Duodenum (tissue), 1 donor: Measurements from ENCODE around the genes PLEKHB1, COA4, POLD3 and CHRDL2.

GRCh38 chr11:73461829-73462046 is 85.5 kb downstream of the RELT start:
- PRO-cap = no peak

DNA sequence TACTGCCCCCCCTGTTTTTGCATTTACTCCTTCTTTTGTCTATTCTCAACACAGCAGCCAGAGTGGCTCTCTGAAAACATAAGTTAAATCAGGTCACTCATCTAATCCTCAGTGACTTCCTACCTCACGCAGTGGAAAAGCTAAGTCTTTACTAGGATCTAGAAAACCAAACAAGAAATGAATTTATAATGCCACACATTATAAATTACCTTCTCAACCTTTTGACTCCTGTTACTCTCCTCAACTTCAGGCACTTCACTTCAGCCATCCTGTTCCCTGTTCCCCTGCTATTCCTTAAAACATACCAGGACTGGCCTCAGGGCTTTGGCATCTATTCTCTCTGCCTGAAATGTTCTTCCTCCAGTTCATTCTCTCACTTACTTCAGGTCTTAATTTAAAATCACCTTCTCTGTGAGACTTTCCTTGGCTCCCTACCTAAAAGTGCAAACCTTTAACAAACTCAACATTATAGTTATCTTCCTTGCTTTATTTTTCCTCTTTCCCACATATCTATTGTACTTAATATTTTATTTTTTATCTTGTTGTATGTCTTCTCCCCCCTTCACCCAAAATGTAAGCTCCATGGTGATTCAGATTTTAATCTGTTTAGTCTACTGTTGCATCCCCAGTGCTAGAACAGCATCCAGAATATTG is 107.5 kb downstream of the FAM168A start:
- PRO-cap = no peak

GRCh38 chr11:73598428-73598933 is 569 bp upstream of the FAM168A start:
- PRO-cap = bidirectional peak, plus-strand start at chr11:73598653, minus-strand start at chr11:73598538

DNA sequence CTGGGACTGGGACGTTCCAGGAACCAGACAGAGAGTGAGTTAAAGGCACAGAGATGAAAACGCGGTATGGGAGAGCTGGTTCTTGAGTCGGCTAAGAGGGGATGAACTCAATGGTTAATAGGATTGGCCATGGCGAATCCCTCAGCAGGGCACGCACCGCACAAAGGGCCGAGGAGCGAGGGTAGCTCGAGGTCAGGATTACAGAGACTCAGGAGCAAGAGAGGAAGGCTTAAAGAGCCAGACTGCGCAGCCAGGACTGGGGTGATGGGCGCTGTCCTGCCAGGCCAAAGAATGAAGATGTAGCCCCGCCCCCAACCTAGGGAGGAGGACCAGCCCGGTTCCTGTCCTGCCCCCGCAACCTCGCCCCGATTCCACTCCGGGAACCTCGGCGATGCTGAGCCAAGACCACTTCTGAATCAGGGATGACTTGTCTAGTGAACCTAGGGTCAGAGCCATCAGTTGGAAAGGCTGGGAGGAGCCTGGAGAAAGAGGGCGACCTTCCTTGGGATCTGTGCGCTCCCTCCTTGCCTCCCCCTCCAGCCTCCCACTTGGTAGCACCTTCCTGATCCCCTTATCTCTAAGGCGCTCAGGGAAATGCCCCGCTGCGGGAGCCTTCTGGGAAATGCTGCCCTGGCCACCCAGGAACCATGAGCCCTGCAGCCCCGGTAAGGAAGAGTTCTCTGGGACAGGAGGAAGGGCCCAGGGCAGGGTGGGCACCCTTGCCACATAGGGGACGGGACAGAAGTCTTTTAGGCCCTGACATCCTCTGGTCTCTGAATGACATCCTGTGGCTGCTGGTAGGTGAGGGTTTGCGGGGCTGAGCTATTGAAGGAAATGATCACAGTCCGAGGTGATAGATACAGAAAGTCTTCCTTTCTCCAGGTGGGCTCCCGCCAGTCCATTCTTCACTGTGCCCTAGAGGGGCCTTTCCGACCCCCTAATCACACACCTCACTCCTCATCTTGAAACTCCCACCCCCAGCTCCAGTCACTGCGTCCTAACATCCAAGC is at the start of gene PLEKHB1:
TSS of gene PLEKHB1 (plus strand) at position 620 of the 1,010 bp plus-strand sequence.
- PRO-cap = no peak

DNA sequence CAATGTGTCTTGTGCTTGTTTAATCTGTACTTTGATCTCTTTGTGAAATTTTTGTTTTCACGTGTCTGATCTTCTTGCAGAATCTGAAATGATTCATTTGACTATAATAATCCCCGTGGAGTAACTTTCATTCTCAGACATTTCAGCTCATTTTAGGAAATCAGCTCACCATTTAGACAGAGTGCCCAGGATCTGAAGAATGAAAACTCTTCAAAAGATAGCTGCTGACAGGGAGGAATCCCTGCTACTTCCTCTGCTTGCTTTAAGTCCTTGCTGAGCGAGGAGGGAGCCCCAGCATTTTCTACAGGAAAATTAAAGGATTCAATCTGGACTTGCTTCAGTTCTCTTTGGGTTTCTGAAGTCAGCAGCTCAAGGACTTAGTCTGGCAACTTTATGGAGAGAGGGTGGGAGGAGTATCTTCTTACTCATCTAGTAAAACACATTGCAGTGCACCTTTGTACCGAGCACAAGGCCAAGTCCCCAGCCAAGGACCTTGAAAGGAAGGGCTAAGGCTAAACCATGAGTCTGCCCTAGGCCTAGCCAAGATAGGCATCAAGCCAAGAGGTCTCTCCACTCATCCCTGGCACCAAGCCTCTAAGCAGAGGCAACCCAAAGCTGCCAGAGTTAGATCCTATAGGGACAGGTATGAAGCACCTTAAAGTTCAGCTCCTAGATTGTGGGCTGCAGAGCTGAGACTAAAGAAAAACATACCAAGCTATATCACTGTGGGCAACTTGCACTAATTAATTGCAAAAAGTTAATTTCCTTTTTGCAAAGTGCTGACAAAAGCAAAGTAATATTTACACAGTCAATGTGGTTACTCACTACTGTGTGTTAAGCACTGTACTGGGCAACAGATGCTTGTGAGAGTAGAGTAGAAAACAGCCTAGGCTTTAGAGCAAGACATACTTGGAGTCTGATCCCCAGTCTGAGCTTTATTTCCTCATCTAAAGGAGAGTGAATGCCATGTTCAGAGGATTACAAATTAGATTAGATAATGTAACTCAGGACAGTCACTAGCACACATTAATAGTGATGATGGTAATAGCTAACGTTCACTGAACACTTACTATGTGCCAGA is 7.4 kb downstream of the COA4 start:
- PRO-cap = no peak

- PRO-cap = bidirectional peak, plus-strand start at chr11:73877036, minus-strand start at chr11:73876845
These were observed at the start of gene COA4 for GRCh38 chr11:73876240-73877158. Gene COA4 (minus strand): TSS chr11:73876846.

DNA sequence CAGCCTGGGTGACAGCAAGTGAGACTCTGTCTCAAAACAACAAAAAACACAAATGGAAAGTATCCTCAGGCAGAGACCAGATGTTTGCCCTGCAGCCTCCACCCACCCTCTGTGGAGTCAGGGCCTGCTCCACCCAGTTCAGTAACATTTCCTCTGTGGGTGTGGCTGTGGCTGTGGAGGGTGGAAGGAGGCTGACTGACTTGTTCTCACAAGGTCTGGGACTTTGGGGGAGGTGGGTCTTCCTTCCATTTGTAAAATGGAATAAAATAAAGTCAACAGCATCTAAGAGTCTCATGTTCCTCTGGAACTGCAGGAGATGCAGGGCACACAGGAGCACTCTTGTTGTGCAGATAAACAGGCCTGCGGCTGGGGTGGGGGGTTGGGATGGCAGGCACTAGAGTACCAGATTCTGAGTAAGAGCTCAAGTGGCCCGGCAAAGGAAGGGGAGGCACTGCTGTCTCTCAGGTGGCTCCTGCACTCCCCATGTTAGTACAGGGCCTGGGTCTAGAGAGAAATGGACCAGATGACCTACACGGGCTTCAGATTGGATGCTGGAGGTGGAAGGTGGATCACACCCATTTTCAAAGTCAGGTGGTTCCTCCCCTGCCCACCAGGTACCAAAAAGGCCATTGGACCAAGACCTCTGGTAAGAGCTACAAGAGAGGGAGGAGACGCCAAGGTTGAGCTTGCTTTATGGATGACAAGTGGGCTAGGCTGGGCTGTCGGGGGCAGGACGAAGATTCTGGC is 8.5 kb downstream of the UCP2 start:
- PRO-cap = unidirectional peak, minus-strand start at position 111 of the sequence

DNA sequence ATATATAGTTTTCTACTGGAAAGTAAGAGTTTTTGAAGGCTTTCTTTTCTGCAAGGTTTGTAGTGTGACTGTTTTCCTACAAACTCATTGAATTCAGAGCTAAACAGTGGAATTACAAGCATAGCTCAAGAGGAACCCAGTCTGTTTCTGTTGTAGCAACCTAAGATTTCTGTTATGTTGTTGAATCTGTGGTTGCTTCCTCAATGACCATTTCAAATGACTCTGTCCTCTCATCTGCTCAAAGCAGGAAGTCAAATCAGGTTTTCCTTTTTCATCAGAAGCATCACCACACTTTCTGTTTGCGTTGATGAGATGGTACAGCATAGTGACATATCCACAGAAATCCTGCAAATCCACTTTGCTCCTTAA is 12.5 kb upstream of the UCP2 start:
- PRO-cap = no peak

- PRO-cap = unidirectional peak, plus-strand start at chr11:74397879
These were observed 483 bp downstream of the PGM2L1 start for GRCh38 chr11:74397695-74398205.

DNA sequence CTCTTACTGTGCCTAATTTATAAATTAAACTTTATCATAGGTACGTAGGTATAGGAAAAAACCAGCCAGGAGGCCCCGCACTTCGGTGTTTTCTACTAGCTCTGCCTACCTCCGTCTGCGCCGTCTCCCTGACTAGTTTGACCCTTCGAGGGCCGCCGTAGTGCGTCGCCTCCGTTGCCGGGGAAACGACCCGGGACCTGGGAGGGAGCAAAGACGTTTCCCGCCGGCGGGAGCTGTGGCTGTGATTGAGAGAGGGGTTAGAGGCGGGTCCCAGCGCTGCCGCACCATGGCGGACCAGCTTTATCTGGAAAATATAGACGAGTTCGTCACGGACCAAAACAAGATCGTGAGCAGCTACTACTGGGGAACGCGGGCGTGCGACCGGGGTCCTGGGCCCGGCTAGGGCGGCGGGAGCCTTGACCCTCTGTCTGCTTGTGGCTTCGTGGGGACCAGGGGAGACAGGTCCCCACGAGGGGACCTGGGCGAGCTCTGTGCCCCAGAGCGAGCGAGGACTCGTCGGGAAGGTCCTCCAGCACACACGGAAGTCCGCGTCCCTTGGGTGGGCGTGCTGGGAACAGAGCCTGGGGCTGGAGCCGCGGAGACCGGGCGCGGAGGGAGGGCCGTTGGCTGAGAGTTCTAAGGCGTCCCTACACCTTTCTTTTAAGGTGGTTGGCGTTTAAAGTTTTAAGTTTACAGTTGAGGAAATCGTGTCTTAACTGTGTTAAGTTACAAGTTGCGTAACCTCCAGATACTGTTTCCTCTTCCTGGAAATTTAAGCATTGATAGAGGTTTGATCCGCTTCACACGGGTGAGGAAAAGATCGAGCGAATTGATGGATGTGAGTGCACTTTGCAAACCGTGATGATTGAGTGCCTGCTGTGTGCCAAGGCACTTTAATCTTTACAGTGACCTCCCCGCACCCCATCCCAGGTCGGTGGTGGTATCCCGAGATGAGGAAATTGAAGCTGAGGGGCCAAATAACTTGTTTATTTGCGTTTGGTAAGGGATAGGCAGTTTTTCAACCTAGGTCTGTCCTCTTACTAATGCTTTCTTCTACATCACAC is at the start of gene POLD3:
TSS of gene POLD3 (plus strand) at position 210 of the 1,064 bp plus-strand sequence.
- PRO-cap = bidirectional peak, plus-strand start at position 248 of the sequence, minus-strand start at position 117 of the sequence

GRCh38 chr11:74682984-74684019 is 47.9 kb downstream of the CHRDL2 start:
- PRO-cap = no peak

DNA sequence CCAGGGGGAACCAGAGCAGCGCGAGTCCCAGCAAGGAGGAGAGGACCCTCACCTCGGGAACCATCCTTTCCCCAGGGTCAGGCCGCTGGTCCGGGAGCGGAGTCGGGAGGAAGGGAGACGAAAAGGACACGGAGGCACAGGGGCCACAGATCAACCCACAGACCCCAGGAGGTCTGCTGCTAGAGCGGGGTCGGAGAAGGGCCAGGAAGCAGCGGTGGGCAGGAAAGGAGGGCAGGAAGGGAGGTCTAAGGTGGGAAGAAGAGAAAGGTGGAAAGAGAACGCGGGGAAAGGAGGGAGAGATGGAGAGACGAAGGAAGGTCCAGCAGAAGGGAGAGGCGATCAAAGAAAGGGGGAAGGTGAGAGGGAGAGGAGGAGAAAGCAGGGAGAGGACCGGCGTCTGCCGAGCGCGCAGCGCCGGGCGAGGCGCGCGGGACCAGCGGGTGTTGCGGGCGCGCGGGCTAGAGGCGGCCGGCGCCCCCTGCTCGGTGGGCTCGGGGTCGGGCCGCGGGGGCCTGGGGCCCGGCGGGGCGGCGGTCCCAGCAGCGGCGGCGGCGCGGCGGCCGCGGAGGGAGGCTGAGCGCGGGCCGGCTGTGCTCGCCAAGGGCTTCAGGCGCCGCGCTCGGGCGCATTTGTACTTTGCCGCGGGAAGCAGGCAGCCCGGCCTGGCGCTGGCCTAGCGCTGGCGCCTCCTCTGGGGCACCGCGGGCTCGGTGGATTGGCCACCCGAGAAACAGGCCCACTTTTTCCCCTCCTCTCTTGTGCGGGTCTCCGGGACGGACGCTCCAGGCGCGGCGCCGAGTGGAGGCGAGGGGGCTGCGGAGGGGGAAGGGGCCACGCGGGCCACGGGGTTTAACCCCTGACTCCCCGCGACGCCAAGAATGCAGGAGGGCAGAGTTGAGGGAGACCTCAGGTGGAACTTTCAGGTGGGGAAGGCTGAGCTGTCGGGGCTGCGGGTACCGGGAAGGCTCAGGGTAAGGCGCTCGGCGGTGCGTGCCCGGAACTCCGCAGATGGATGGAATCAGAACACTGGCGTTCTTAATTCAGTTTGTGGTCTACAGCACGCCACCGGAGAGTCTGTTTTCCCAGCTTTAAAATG is at the start of gene CHRDL2:
TSS of gene CHRDL2 (minus strand) at position 602 of the 1,096 bp plus-strand sequence.
- PRO-cap = no peak

DNA sequence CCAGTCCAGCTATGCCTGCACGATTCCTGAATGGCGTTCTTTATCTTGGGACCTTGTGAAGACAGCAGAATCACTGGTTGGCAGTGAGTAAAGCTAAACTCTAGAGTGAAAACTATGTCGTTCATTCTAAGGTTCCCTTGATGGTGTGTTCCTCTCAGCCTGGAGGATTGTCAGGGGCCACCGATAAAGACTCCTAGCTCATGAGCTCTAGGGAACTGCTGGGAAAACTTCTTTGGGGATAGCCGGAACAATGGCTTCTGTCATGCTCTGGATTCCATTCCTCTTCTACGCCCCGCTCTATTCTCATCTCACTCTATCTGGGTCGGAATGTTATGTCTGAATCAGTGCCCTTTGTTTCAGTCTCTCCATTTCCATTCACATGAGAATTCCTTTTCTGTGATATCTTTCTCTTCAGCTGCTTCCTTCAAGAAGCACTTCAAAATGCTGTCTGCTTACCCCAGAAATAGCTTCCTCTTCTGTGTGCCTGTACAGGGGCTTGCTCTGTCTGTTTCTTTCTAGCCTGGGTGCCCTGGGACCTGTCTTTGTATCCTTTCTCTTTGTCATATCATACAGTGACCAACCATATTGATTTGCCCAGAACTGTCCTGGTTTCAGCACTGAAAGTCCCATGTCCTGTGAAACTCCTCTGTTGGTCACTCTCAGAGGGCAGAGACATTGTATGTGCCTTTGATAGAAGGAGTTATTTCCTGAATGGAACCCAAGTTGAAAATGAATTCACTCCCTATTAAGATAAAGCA is 16.9 kb upstream of the SLCO2B1 start:
- PRO-cap = no peak

- PRO-cap = unidirectional peak, plus-strand start at chr11:75150276
These were observed 990 bp upstream of the SLCO2B1 start for GRCh38 chr11:75149728-75150506.

GRCh38 chr11:75154514-75155549 is 3.9 kb downstream of the SLCO2B1 start:
- PRO-cap = no peak

DNA sequence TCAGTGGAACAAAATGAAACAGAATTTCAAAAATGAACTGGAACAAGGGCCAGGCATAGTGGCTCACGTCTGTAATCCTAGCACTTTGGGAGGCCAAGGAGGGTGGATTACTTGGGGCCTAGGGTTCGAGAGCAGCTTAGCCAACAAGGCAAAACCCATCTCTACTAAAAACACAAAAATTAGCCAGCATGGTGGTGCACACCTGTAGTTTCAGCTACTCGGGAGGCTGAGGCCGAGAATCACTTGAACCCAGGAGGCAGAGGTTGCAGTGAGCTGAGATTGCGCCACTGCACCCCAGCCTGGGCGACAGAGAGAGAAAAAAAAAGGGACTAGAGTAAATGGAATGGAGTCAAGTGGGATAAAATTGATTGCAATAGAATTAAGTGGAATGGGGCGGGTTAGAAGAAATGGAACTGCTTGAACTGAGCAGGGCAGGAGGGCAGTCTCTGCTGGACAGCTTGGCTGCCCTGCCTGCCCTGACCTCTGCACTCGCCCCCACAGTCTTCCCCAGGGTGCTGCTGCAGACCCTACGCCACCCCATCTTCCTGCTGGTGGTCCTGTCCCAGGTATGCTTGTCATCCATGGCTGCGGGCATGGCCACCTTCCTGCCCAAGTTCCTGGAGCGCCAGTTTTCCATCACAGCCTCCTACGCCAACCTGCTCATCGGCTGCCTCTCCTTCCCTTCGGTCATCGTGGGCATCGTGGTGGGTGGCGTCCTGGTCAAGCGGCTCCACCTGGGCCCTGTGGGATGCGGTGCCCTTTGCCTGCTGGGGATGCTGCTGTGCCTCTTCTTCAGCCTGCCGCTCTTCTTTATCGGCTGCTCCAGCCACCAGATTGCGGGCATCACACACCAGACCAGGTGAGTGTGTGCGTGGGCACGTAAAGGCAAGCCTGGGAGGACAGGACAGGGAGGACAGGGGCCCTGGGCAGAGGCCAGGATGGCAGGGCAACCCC is 42.1 kb downstream of the SLCO2B1 start:
- PRO-cap = no peak

DNA sequence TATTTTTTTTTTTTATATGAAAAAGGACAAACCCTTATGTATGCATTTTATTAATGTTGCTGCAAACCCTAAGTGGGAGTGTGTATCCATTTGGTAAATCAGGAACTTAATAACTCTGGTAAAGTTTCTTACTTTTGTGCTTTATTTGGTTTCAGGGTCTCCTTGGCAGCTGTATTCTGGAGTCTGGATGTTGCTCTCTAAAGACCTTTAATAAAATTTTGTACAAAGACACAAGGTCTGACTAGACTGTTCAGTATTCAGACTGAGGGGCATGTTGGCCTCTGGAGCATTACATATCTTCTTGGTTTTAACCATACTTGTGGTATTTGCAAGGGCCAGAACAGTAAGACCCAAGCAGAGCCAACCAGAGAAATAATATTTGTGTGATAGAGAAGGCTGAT is 6.1 kb downstream of the RPS3 start:
- PRO-cap = no peak

DNA sequence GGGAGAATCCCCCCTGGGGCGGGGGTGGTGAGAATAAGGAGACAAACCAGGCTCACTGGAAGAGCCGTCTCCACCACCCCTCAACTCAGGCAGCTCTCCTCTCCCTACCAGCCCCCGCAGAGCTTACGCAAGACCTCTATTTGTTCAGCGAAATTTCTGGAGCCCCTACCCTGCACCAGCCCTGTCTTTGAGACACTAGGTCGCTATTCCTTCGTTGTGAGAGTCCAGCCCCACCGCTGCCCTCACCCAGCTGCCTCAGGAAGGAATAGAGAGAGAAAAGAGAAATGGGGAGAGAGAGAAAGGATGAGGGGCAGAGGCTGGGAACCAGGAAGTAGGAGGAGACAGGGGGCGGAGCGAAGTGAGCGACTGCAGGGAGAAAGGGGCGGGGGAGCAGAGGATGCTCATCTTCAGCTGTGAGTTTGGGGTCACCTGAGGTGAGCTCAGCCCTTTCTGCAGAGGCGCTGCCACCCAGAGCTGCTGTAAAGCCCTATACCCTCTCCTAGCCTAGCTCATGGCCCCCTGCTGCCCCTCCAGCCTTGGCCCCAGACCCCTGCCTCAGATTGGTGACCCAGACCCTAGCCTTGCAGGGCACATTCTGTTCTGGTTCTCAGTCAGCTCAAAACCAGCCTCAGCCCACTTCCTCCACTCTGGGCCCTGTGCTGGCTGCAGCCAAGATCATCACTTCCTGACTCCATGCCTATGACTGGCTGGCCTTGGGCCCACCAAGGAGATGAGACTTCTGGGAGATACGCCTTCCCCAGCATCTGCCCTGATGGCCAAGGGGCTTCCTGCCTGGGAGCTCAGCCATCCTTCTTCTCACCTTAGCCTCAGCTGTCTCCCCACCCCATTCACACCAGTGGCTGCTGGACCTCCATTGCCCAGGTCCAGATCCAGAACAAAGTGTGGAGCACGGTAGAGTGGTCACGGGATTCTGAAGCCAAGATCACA is 42.5 kb upstream of the KLHL35 start:
- PRO-cap = no peak

DNA sequence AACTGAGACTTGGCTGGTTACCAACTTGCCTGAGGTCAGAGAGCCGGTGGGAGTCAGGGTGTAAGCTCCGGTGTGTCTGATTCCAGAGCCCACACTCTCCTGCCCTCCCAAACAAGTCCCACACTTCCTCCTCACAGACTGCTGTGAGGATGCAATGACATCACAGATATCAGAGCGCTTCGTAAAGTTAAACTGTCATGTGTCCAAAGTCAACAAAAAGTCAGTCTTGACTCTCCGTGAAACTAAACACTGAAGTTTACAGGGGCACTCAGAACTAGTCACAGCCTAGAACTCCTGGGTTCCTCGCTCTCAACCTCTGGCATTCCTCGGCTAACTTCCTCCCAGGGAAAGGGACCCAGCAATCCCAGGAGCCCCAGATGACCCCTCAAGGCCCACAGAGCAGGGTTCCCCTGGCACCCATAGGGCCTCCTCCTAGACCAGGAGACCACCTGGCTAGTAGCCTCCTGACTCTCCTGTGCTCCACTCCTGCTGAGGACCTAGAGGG is 12.3 kb downstream of the GDPD5 start:
- PRO-cap = no peak

DNA sequence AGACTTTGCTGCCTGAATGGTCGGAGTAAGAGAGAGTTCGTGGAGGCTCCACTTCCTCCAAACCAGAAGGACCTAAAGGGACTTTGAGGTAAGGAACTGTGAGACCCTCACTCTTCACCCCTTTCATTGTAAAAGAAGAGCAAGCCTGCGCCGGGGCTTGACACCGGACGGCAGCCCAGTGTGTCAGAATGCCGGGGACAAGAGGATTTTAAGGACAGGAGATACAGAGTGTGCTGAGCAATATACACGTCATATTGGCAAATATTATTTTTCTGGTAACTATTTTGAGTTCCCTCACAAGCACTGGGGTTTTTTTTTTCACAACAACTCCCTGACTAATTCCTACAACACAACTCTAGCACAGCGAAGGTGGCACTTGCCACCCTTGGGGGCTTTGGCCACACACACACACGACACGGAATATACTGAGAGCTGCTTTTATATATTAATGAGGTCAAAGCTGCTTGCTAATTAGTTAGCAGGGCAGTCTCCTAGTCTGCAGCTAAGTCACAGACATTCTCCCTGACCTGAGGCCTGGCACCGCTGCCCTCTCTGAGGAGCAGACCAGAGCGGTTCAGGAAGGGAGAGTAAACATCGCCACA is 42.3 kb downstream of the SERPINH1 start:
- PRO-cap = no peak